Right ventricle myocardium (tissue), 1 donor: ENCODE measurements around a stretch of chr4.

GRCh38 chr4:16032063-16032897 is 51.5 kb downstream of the PROM1 start:
- PRO-cap, 2 experiments, result no peak in any of the 2 experiments

GRCh38 chr4:16033260-16033733 is 50.5 kb downstream of the PROM1 start:
- PRO-cap, 2 experiments, result no peak in any of the 2 experiments

DNA sequence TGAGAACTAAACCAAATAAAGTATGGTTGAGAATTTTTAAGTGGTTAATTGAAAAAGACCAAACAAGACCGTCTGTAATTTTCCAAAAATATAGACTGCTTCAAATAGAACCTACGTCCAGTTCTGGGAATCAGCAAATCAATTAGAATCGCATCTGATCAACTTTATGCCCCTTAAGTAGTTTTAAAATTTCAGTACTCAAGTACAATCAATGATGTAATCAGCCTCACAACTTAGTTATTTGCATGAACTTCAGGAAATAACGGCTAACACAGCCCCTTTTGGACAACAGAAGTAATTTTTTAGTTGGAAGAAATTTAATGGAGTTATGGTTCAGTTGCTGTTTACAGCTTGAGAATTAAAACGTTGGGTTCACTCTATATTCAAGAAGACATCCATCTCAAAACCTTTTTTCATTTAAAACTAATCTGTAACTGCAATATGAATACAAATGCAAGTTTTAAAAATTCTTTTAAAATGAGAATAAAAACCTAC is 1.1 kb downstream of the TAPT1 start:
- PRO-cap, 2 experiments, result no peak in any of the 2 experiments

- PRO-cap, 2 experiments, result no peak in any of the 2 experiments
These were observed 33.6 kb upstream of the TAPT1 start for GRCh38 chr4:16259843-16260310.

GRCh38 chr4:16843940-16844671 is 54.3 kb downstream of the LDB2 start:
- PRO-cap, 2 experiments, result no peak in any of the 2 experiments

DNA sequence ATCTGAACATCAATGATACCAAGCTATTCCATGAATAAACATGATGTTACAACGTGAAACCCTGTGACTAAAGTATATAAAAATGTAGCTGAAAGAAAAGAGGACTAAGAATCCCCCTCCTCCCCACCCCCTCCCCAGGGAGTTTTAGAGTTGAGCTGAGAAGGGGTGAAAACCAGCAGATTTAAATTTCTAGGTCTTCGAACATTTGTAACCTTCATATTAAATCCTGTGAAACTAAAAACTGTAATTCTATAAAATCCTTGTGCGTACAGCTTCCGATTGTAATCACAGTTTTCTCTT is 5.1 kb downstream of the LDB2 start:
- PRO-cap, 2 experiments, result no peak in any of the 2 experiments

GRCh38 chr4:17276775-17277211 is 235.1 kb downstream of the QDPR start:
- PRO-cap, 2 experiments, result no peak in any of the 2 experiments

- PRO-cap, 2 experiments, result no peak in any of the 2 experiments
These were observed 26.5 kb upstream of the LAP3 start for GRCh38 chr4:17550503-17550908.

GRCh38 chr4:17583964-17584573 is 7.1 kb downstream of the LAP3 start:
- PRO-cap, 2 experiments, result no peak in any of the 2 experiments

- PRO-cap, 2 experiments, result no peak in any of the 2 experiments
These were observed 715 bp downstream of the LCORL start for GRCh38 chr4:18020453-18021626.

DNA sequence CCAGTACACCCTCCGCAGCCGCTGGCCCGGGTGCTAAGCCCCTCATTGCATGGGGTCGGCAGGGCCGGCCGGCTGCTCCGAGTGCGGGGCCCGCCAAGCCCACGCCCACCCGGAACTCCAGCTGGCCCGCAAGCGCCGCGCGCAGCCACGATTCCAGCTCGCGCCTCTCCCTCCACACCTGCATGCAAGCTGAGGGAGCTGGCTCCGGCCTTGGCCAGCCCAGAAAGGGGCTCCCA is 396.9 kb upstream of the LCORL start:
- PRO-cap, 2 experiments, result no peak in any of the 2 experiments

DNA sequence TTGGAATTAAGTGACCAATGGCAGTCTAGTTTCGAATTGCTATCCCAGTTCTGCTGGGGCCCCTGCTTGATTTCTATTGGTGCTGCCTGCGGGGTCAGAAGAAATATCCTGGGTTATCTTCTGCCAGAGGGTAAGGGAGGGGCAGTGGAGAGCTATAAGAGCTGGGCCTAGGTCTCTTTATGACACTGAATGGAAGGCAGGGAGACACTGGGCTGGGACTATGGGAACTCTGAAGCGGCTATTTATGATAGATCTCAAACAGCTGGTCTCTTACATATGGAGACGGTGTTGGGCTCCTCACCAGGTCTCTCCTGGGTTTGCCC is 7.6 kb upstream of the SLIT2 start:
- PRO-cap, 2 experiments, result no peak in any of the 2 experiments

DNA sequence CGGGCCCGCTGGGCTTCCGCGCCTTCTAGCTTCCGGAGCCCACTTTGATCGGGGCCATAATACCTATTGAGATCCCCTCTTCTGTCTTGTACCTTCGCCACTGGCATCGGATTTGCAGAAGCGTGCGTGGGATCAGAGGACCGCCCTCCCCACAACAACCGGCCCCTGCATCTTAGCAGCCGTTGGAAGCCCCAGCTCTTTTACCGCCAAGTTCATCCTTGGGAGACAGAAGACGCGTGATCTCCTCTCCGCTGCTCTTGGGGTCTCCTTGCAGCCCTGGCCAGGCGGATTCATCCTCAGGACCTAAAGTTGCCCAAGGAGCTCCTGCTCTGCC is 1.5 kb downstream of the SLIT2 start:
- PRO-cap, 2 experiments, result no peak in any of the 2 experiments

DNA sequence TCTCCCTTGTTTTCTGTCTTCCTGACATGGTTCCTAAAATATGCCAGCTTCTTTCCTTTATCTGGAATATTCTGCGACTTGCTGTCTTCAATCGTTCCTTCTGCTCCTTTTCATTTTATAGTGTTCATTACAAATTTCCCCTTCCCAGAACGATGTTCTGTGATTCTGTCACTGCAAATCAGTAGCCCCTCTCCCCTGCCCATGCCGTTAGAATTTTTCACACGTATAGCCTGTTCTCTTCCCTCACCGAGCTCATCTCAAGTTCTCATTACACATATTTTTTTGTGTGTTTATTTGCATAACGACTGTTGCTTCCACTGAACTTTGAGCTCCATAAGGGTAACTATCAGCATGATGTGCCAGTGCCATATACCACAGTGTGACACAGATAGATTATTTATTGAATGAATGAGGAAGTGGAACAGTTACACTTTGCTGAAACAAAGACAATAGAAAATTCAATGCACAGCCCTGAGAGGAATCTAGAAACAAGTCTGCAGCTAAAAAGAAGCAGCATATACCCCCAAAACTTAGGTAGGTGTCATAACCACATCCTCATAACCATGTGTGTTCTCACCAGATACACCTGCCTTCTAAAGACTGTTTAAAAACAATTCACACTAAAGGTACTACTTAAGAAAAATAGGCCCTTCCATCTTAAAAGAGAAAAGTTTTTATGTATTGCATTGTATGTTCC is 389.8 kb downstream of the PACRGL start:
- PRO-cap, 2 experiments, result no peak in any of the 2 experiments

DNA sequence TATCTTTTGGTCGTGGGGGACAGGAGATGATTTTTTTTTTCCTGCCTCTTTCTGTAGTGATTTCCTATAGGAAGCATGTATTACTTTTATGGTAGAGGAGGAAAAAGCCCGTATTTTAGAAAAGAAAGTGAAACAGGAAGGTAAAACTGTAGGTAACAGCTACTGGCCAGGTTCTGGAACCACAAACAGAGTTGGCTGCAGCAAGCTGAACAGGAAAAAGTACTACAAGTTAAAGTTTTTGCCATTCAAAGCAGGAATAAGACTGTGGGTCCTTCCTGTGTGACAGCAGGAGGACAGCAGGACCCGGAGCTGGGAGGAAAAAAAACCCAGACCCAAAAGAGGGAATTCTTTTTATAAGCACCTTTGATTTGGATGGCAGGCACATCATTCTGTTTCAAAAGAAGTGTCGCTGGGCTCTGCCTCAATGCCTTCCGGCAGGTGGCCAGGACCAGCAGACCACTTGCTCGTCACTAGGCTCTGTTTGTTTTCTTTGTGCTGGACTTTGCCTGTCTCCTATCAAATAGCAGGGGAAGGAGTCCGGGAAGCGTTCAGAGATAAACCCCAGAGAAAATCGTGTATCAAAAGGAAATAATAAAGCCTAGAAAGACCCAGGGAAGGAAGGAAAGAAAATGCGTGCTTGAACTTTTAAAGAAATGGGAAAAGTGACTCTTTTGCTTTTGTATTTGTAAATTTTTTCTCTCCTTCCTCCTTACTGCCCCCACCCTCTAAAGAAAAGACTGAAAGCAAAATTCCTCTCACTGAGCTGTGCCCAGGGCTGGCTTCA is 277.8 kb downstream of the ADGRA3 start:
- PRO-cap, 2 experiments, result no peak in any of the 2 experiments

- PRO-cap, 2 experiments, result no peak in any of the 2 experiments
These were observed 14.9 kb downstream of the ADGRA3 start for GRCh38 chr4:22500935-22501324.

GRCh38 chr4:22692450-22693258 is 176.8 kb upstream of the ADGRA3 start:
- PRO-cap, 2 experiments, result no peak in any of the 2 experiments

GRCh38 chr4:23789640-23790335 is 100.1 kb downstream of the PPARGC1A start:
- PRO-cap, 2 experiments, result no peak in any of the 2 experiments

DNA sequence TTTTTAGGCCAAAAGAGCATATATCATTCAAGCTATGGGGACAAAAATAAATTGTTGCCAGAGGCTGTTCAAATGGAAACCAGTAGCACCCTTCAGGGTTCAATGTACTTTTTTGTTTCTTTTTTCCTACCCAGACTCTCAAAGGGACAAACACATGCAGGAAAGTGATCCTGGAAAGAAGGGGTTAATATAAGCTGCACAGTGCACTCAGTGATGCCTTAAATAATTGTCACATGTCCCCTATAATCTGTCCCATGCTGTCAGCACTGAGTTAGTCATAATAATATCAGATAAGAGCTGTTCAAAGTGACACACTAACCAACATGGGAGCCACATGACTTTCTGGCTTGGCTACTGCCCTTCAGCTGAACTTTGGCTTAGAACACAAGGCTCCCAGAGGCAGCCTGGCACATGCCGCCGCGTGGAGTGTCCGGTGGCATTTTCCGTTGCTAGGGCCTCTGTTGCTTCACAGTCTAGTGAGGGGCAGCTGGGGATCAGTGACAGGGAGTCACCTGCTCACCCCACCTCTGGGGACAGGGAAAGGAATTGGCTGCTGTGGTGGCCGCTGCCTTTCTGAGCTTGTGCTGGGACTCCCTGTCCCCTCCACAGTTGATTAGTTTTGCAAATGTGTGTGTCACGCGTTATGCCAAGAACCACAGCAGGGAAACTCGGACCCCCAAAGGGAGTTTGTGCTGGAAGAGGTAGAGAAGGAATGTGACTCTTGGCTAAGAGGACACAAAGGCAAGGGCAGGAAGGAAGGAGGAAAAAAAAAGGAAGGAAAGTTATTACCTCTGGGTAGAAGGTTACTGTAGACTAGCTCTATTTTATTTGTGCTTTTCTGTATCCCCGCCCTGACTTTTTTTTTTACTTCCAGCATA is 41.0 kb upstream of the PPARGC1A start:
- PRO-cap, 2 experiments, result peak in 2 of 2 experiments; most common plus-strand start position 469 of the sequence (in 2)

- PRO-cap, 2 experiments, result peak in 2 of 2 experiments; most common plus-strand start chr4:24473084 (in 2); most common minus-strand start chr4:24472771 (in 1)
These were observed 111.6 kb downstream of the DHX15 start for GRCh38 chr4:24472615-24473281.